ENCODE measurements around the gene PLB1.

DNA sequence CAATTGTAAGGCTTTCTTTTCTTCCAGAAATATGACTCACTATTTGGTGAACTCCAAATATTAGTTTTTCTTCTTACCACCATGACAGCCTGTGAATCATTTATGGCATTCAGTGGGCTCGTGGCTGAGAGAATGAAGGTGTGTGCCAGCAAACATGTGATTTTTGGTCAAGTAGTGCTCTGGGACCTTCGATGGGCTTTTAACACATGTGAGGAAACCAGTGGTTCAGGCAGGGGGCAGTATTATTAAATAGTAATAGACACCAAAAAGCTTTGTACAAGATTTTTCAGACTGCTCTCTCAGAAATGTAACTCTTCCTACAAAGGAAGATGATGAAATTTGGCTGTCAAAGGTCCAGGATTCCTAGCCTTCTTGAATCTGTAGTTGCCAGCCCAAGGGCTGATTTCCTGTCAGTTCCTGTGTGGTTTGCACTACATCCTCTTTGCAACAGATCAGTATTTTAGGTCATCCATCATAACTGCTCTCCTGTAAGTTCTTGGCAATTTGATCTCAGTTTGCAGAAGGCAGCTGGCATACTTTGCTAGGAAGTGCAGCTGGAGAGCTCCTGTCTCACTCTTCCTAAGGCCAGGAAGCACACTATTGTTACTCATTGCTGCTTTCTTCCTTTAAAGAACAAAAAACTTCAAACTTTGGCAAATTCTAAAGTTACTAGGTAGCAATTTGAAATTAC is 64.4 kb downstream of the BABAM2 start:
- PRO-cap, result no peak

DNA sequence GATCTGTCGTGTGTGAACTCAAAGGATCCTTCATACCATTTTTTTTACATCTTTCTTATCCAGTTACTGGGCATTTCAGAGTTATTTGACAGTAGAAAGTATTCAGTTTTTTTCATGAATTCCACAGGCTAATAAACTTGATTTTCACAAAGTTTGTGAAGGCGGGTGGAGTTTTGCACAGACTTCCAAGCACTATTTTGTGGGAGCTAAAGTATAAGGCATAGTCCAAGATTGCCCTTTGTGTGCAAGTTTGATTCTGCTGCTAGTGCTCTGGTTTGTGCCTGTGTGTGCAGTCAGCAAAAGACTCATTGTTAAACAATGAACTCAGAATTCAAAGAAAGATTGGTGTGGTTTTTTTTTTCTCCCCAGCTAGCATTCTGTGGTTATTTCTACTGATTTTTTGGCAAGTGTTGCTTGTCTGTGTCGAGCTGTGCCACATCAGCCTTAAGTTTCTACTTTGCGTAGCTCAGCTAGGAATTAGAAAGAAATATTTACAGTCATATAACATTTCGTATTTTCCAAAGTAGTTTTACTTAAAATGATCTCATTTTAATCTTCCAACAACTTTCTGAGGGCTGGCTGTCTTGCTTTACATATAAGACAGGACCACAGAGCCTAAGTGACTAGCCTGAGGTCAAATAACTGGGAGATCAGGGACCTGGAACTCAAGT is 69.7 kb downstream of the BABAM2 start:
- PRO-cap, result no peak

DNA sequence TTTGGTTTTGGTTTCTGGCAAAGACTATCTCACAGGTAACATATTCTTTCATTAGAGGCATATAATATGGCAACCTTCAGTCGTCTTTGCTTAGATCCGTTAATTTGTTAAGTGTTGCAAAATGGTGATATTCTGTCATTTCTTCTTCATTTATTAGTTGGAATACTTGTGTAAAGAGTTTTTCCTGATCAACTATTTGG is 75.4 kb downstream of the BABAM2 start:
- PRO-cap, result no peak

DNA sequence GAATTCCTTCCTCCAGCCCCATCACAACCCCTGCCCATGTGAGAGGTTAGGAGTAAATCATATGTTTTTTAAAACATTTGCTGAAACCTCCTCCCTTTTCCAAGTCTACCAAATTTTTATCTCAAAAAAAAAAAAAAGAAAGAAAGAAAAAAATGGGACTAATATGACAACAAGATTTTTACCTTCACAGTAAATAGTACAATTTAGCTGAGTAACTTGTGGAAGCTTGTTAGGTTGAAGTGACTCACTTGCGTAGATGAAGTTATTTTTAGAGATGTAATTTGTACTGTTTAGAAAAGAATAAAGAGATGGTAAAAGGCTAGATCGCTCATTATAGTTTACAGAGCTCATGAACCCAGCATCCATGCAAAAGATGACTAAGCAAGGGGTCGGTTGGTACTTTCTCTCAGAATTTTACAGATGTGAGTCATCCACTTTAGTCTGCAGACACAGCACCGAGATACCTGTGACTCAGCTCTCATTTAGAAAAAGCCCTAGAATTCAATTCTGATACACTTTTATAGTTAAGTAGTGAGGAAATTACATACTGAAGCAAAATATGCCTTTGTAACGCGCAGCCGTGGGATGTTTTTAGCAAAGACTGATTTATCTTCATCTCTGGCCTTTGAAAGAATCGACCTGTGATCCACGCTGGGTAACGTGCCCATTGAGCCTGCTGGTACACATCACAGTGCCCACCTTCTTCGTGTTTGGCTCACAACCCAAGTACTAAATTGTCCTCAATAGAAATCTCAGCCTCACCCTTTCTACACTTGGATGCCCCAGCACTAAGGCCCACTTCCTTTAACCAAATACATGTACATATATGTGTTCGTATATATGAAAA is 116.5 kb upstream of the FOSL2 start:
- PRO-cap, result no peak

DNA sequence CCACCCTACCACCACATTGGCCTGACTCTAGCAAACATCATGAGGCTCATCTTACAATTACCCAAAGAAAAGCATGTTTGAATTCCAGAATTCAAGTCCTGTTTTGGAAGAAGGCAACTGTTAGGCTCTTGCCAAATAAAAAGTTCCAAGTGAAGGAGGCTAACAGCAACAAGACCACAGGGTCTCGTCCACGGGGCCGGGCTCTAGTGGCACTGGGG is 64.3 kb upstream of the FOSL2 start:
- PRO-cap, result no peak

DNA sequence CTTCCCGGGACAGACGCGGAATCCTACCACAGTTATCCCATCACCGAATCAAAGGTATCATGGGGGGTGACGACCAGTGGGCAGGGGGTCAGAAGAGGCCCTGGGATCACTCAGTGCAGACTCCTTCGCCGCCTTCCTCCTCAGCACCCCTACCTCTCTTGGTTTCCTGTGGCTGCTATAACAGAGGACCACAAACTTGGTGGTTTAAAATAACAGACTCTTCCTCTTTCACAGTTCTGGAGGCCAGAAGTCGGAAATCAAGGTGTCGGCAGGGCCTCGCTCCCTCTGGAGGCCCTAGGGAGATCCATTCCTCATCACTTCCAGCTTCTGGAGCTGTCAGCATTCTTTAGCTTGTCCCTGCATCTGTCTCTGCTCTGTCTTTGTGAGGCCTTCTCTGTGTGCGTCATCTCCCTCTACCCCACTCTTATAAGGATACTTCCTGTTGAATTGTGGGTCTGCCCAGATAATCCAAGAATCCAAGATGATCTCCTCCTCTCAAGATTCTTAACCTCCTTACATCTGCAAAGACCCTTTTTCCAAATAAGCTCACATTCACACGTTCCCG is 13.6 kb upstream of the FOSL2 start:
- PRO-cap, result no peak

DNA sequence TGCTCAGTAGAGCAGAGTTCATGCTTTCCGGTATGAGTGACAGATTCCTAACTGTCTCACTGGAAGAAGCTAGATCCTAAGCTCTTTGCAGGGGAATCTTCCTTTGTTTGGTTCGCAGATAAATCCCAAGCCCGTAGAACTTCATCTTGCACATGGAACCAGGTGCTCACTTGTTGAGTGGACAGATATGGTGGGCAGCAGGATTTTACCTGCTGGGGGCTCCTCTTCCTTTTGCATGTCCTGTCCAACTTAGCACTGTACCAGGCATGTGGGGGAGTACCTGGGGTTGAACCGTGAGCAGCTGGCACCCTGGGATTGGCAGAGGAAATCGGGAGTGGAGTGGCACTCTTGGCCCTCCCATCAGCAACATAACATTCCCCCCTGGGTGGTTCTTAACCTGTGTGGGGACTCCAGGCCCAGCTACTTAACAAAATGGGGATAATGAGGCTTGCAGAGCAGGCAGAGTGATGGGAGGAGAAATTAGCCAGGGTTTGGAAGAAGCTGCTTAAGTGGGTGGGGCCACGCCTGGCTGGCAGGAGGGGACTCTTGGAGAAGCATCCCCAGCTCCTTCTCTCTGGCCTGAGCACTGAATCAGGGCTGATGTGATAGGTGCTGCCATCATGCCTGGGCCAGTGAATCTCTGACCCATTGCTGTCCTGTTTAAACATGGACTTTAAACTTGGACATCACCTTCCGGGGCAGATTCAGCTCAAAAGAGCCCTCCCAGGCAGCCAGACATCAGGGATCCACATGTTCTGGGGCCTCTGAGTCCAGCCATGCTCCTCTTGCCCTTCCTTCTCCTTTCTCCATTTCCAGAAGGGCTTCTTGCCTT is 15.4 kb downstream of the FOSL2 start:
- PRO-cap, result no peak

DNA sequence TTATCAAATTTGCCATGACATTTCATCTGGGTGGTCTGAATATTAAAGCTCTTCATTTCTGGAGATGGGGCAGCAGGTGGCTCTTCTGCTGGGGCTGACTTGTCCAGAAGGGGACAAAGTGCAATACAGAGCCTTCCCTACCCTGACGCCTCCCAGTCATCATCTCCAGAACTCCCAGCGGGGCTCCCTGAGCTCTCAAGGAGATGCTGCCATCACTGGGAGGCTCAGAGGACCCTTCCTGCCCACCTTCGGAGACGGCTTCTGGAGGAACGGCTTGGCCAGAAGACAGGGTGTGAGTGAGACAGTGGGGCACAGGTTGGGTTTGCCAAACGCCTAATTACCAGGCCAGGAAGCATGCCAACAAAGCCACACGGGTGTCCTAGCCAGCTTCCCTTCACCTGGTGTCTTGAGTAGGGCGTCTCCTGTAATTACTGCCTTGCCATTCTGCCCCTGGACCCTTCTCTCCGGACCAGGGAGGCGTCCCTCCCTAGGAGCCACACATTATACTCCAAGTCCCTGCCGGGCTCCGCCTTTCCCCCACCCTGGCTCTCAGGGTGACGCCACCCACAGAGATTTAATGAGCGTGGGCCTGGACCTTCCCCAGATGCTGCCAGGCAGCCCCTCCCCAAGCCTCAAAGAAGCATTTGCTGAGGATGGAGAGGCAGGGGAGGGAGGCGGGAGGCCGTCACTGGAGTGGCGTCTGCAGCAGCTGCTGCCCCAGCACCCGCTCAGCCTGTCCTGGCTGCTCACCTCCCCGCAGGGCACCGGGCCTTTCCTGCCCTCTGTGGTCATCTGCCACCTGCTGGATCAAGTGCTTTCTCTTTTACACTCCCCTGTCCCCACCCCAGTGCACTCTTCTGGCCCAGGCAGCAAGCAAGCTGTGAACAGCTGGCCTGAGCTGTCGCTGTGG is 20.5 kb downstream of the FOSL2 start:
- PRO-cap, result no peak

DNA sequence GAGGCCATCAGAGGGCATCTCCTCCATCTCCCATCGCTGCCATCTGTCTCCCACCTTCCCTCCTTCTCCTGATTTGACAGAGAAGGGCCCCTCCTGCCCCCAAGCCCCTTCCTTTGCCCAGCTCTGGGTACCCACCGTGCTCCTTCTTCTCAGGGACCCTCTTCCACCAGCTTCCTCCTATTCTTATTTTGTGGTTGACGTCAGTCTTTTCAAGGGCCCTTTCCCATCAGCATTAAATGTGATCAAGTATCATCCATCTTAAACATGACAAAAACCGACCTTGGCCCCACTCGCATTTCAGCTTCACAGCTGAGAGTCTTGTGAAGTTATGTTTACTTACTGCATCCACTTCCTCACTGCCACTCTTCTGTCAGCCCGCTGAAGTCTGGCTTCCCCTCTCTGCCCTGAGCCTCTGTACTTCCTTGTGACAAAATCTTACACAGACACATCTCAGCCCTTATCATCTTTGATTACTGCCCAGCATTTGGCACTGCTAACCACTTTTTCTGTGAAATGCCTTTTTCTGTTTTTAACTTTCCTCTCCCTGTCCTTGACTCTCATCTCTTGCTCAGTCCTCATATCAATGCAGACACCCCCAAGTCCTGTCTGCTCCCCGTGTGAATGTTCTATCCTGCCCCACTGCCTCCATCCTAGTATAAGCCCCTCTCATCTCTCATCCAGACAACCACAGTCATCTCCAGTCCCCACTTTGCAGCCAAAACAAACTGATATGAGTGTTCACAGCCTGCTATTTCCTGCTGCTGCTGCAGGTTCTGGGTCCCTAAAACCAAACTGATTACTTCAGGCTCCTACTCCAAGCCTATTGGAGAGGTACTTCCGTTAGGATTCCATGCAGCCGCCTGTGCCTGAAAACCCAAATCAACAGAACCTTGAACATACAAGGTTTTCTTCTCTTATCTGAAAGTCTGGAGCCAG is 31.3 kb downstream of the FOSL2 start:
- PRO-cap, result no peak

DNA sequence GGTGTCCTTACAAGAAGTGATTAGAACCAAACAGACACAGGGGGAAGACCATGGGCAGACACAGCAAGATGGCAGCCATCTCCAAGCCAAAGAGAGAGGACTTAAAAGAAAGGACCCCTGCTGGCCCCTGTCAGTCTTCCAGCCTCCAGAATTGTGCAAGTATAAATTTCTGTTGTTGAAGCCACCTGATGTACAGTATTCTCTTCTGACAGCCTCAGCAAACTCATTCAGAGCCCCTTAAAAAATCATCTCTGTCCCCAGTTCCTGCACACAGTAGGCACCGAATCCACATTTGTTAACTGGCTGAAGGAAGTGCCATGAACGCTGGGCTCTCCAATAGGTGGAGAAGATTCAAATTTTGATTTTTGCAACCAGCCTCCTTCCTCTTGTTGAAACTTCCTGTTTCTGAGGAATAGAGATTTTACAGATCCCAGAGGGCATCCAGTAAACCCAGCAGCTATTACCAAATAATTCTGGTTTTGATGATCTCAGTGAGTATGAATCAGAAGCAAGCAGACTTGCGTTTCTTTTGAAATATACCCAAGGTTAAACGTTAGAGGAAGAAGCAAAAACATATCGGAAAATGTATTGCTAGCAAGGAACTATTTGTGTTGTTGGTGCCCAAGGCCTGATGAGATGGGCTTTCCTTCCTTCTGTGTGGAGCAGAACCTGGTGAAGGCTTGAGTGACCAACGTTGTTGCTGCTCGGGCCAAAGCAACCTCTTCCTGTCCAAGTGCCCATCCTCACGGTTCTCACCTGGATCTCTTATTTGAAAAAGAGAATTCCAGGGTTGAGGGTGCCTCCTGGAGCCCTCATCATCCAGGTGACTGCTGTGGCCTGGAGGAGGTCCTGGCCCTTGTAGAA is 47.7 kb upstream of the PLB1 start:
- PRO-cap, result no peak

DNA sequence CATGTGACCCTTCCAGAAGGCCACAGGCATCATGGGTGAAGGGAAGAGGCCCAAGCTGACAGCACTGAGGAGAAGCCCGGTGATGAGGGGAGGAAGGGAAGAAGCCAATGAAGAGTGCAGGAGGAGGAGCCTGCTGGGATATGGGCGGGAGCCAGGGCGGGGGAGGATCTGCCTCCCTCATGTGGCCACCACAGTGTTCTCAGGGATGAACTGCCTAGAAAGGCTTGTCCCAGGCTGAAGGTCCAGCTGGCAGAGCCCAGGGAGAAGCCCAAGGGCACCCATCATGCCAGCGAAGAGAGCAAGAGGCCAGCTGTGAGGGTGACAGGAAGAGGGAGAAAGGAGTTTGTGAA is 24.6 kb upstream of the PLB1 start:
- PRO-cap, result no peak

DNA sequence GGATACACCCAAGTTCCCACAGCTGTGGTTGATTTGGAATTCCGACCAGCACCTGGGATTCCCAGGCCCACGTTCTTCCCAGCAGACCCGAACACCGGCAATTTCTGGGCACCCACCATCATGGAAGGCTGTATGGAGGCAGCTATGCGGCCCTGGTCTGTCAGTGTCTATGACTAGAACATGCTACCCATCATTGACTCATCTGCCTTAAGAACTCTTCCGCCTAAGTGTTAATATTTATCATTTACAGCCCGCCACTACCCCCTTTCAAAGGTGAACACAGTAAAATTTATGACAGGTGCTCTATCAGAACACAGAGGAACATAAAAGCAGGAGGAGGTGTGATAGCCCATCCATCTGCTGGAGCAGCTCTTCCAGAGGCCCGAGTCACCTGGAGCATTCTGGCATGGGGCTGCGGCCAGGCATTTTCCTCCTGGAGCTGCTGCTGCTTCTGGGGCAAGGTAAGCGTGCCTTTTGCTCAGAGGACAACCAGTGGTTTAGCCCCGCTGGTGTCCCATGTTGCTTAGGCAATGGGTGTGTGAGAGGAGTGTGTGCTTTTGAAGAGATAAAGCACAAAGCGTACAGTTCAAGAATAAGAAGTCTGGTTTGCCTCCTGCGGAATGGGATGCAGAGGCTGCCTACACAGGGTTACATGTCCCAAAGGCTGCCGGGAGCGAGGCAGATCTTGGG is at the start of gene PLB1:
Gene PLB1 (plus strand): TSS at position 352 of the 690 bp plus-strand sequence.
- PRO-cap, result no peak

GRCh38 chr2:28583742-28584708 is 88.2 kb downstream of the PLB1 start:
- PRO-cap, result no peak

DNA sequence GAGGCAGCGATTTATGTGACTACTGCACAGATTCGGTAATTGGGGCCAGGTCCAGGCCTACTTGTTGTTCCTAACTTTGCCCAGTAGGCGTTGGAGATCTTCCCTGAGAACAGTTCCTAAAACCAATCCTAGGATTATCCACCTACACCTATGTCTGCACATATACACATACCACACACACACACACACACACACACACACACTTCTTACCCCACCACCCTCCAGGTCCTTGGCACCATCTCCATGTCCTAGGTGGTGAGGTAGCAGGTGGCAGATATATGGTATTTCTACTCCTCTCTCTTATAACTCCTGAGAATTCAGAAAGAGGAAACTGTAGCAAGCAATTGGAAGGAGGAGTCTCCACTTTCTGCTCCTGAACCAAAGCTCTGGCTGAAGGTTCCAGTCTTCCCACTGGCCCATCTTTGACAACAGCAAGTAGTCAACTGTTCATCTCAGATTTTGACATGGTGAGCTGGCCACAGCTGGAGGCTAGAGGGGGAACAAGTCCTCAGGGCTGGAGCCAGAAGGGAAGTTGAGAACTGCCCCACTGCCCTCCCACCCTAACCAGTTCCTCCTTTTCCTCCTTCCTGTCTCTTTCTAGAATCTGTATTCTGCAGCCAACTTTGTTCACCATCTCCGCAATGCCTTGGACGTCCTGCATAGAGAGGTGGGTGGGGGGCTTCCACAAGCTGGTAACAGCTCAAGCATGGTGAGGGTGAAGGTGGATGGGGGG is 105.6 kb downstream of the PLB1 start:
- PRO-cap, result no peak

GRCh38 chr2:28626616-28627657 is 124.7 kb upstream of the PPP1CB start:
- PRO-cap, result no peak

DNA sequence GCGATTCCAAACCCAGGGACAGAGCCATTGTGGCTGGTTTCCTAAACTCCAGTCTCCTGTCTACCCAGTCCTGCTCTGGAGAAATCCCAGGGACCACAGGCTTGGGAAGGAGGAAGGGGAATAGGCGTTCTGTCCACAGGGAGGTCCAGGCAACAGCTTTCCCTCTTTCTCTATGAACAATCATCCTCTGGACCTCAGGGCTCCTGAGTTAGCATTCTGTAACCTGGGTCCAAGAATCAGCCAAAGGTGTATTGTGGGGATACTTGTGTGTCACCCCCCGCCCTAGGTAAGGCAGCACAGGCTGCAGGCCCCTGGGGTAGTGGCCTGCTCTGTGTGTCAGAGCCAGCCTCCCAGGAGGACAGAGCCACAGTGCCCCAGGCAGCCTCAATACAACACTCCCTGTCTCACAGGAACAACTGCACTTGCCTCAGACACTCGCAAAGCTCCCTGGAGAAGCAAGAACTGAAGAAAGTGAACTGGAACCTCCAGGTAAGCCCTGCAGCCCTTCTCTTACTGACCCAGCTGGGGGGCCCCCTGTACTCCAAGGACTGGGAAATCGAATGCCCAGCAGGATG is 121.4 kb upstream of the PPP1CB start:
- PRO-cap, result no peak

DNA sequence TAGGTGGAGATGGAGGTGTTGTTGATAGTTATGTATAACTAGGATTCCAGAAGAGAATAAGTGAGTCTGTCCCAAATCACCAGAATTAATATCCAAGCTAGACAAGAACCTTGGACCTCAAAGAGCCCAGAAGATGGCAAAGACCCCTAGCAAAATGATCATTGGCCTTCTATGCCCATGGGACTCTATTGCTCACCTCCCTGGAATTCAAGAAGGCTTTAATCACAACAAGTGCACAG is 88.4 kb upstream of the PPP1CB start:
- PRO-cap, result no peak

GRCh38 chr2:28664975-28665735 is 86.5 kb upstream of the PPP1CB start:
- PRO-cap, result no peak

DNA sequence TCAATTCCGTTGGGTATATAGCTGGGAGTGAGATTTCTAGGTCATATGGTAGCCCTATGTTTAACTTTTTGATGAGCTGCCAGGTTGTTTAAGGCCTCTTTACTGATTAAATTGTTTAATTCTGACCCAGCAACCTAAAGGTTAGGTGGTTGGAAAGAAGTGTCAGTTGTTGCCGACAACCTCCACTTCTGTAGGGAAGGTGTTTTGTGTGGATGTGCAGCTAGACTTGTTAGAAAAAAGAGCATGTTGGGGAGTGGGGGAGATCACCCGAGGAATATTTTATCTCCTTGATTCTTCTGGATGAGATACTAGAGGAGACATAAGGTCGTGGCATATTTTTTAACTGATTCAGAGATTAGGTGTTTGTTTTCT is 5.7 kb downstream of the PPP1CB start:
- PRO-cap, result no peak

DNA sequence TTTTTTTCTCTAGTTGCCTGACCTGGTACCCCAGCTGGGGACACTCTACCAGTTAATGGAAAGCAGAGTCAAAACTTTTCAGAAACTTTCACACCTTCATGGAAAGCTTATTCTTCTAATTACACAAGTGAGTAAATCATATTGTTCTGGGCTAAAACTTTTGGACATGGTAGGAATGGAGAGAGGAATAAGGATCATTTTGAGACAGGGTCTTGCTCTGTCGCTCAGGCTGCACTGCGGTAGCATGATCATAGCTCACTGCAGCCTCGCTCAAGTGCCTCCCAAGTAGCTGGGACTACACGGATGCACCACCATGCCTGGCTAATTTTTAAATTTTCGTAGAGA is 39.7 kb upstream of the TOGARAM2 start:
- PRO-cap, result no peak

Measured in mesothelial cell of epicardium (in vitro differentiated cells).